M059J (cell line): ENCODE measurements around a stretch of chr5.

- RAMPAGE, long total RNA = no peak
Observed at GRCh38 chr5:150453691-150454648, 4.4 kb upstream of the RPS14 start.

DNA sequence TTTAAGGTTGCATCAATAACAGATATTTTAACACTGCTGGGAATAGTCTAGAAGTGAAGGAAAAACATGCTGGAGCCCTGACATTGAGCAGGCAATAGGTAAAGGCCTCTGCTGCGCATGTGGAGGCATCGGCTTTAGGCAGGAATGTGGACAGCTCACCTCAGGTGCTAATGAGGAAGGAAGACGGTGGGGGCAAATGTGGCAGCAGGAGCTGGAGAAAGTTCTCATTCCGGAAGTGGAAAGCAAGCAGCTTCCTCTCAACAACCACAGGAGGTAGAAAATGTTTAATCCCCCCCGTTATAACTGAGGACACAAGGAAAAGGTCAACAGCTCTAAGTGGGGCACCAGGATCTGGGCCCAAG is 7.5 kb upstream of the RPS14 start:
- RAMPAGE, long total RNA = no peak

DNA sequence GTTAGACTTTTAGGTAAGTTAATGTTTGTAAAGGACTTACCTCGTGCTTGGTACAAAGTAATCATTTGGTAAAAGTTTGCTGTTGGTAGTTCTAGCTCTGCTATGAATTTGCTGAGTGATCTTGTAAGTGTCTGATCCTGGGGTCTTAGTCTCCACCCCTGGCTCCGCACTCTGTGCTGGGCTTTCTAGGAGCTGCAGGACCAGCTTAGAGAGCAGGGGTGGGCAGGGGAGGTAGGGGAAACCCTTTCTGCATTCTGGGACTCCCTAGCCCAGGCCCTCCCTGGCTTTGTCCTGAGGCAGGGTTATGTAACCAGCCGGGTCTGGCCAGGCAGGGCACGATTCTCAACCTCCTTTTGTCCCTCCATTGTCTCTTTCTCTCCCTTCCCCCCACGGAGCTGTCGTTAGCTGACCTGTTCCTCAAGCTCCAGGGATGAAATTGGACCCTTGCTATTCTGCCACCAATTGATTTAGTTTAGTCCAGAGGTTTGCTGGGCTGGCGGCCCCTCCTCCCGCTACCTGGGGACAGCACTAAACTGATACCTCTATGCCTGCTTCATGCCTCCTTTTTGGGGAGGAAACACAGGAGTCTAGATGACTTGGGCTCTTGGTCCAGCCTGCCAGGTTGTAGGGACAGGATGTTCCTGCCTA is 9.5 kb upstream of the NDST1 start:
- RAMPAGE, long total RNA = no peak

GRCh38 chr5:150541736-150542670 is 34.1 kb downstream of the NDST1 start:
- RAMPAGE, long total RNA = no peak

DNA sequence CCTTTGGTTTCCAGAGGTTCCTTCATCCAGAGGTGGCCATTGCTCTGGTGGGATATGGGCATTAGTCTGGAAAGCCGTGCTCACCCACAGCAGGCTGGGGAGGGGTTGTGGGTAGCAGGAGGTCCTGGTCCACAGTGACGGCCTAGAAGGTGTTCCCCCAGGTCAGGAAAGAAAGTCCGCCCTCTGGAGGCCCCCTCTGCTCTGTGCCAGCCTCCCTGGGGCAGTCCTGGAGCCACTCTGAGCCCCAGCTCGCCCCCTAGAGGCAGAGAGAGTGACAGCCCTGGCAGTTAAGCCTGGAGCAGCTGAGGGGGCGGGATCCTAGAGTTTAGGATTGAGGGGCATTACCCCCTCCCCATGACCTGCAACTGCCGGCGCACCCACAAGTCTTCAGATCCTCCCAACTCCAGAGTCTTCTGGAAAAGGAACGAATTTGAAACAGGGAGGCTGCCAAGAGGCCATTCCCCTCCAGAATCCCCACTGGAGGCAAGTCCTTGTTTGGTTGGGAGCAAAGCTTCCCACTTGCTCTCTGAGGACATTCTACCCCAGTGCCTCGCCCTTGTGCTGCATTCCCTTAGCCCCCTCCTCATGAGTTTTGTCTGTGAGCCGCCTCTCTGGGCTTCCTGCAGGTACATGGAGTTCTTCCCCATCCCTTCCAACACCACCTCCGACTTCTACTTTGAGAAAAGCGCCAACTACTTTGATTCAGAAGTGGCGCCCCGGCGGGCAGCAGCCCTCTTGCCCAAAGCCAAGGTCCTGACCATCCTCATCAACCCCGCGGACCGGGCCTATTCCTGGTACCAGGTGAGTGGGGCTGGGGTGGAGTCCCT is 37.0 kb downstream of the NDST1 start:
- RAMPAGE, long total RNA = no peak

- RAMPAGE, long total RNA = no peak
Observed at GRCh38 chr5:150639900-150640126, 647 bp upstream of the SYNPO start.

DNA sequence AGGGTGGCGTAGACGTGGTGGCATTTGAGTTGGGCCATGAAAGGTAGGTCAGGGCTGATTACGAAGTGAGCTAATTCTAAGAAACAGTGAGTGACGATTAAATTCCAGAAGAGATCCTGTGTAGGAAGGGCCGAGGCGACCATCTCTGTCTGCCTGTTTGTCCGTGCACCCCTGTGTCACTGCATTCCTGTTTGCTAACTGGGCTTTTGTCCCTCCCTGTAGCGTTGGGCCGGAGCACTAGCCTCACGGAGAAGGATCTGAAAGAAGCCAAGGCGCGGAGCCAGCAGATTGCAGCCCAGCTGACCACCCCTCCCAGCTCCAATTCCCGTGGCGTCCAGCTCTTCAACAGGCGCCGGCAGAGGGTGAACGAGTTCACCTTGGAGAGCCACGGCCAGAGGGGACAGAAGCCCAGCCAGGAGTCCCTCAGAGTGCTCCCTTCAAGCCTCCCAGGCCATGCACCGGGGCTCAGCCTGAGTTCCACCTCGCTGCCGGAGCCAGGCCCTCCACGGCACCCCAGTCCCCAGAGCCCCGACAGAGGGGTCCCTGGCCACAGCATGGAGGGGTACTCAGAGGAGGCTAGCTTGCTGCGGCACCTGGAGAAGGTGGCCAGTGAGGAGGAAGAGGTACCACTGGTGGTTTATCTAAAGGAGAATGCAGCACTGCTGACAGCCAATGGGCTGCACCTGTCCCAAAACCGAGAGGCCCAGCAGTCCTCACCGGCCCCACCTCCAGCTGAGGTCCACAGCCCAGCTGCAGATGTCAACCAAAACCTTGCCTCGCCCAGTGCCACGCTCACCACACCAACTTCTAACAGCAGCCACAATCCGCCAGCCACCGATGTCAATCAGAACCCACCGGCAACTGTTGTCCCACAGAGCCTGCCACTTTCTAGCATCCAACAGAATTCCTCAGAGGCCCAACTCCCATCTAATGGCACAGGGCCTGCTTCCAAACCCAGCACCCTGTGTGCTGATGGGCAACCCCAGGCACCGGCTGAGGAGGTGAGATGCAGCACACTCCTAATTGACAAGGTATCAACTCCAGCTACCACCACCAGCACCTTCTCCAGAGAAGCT is 7.6 kb downstream of the SYNPO start:
- RAMPAGE, long total RNA = no peak

- RAMPAGE, long total RNA = no peak
Observed at GRCh38 chr5:150648798-150649415, 8.4 kb downstream of the SYNPO start.

GRCh38 chr5:150656069-150656384 is 5.0 kb upstream of the MYOZ3 start:
- RAMPAGE, long total RNA = no peak

GRCh38 chr5:150860359-150860932 is 14.1 kb downstream of the IRGM start:
- RAMPAGE, long total RNA = no peak

DNA sequence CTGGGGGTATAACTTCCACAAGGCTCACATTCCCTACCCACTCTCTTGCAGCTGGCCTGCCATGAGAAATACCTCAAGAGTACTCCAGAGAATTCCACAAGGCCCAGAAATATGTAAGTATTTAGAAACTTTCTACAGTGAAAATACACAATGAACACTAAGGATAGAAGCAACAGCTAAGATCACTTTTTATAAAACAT is 25.3 kb downstream of the ZNF300 start:
- RAMPAGE, long total RNA = no peak

- RAMPAGE, long total RNA = no peak
Observed at GRCh38 chr5:150999995-151000412, 20.4 kb upstream of the GPX3 start.

DNA sequence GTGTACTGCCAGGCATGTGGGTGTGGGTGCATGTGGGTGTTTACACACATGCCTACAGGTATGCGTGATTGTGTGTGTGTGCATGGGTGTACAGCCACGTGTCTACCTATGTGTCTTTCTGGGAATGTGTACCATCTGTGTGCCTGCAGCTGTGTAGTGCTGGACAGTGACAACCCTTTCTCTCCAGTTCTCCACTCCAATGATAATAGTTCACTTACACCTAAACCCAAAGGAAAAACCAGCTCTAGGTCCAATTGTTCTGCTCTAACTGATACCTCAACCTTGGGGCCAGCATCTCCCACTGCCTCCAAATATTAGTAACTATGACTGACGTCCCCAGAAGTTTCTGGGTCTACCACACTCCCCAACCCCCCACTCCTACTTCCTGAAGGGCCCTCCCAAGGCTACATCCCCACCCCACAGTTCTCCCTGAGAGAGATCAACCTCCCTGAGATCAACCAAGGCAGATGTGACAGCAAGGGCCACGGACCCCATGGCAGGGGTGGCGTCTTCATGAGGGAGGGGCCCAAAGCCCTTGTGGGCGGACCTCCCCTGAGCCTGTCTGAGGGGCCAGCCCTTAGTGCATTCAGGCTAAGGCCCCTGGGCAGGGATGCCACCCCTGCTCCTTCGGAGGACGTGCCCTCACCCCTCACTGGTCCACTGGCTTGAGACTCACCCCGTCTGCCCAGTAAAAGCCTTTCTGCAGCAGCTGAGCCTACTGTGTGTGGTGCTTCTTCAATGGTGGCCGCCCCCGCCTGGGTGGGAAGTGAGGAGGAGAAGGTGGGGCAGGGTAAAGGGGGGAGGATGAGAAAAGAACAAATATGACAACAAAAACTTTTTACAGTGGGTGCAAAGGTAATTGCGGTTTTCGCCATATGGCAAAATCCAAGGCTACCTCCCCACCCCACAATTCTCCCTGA is 8.2 kb downstream of the GPX3 start:
- RAMPAGE, long total RNA = no peak

GRCh38 chr5:151029450-151029966 is 9.1 kb downstream of the GPX3 start:
- RAMPAGE, long total RNA = no peak

GRCh38 chr5:151054520-151055051 is 26.2 kb downstream of the TNIP1 start:
- RAMPAGE, long total RNA = no peak

DNA sequence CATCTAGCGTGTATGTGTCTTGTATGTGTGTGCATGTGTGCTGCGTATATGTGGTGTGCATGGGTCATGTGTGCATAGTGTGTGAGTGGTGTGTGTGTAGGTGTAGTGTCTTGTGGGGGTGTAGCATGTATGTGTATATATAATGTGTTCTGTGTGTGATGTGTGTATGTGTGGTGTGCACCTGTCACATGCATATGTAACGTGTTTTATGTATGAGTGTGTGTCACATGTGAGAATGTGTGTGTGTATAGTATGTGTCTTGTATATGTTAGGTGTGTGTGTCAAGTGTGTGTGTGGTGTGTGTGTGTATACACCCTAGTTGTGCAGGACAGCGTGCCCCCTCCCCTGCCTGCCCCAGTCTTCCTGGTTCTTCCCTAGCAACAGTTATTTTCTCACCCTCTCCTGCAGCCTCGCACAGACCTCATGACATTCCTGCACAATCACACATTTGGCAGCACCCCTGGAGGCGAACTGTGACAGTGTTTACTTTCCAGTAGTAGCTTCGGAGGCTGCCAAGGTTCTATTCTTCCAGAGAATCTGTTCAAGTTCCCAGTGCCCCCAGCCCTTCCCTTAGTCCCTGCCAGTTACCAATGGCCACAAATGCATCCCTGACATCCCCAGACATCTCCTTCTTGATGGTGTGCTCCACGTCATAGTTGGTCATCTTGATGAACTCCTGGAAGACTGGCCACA is 27.2 kb upstream of the TNIP1 start:
- RAMPAGE, long total RNA = no peak

DNA sequence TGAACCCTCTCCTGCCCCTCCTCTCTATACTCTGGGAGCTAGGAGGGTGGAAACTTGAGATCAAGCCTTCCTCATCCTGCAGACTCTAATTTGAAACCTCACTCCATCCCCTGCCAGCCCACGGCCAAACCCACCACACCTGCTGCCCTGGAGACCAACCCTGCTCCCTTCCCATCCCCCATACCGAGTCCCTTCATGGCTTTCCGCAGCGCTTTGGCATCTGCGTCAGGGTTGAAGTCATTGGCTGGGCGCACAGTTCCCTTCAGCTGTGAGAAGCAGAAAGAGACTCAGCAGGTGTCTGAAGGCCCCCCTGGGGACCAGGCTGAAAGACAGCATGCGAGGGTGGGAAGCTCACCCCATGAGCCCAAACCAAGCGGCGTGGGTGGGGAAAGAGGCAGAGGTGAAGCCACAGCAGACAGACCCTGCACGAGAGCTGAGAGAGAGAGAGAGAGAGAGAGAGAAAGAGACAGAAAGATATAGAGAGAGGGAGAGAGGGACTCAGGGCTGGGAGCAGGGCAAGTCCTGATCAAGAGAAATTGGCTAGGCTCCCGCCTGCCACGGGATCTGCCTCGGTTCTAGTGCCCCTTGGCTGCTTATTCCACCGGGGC is 33.4 kb downstream of the ANXA6 start:
- RAMPAGE, long total RNA = no peak

DNA sequence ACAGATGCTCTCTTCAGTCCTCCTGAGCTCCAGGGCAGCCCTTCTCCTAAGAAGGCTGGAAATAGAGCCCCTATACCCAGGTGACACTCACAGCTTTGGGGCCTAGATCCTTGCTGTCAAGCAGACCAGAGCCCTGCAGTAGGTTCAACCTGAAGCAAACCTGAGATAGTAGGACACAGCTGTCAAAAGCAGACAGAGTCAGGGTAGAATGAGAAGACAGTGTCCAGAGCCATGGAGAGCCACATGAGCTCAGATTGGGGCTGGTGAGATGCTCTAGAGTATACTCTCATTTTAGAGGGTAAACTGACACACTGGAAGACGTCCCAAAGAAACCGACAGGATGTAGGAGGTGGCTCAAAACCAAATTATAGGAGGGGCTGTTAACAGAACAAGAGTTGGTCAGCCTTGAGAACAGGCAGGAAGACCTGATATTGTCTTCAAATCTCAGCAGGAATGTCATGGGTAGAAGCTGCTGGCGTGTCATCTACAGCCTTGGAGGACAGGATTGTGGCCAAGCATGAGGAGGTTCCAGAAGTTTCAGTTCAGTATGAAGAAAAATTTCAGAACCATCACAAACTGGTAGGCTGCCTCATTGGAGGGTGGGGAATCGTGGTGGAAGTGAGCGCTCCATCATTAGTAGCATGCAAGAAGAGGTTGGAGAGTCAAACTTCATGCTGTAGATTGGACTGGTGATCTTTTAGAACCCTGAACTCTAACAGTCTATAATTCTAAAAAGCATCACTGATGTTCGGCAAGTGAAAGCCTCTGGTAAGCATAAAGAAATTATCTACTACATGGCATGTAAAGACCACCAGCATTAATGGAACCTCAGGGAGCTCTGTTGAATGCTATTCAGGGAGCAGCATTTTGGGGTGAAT is 11.3 kb downstream of the CCDC69 start:
- RAMPAGE, long total RNA = no peak

DNA sequence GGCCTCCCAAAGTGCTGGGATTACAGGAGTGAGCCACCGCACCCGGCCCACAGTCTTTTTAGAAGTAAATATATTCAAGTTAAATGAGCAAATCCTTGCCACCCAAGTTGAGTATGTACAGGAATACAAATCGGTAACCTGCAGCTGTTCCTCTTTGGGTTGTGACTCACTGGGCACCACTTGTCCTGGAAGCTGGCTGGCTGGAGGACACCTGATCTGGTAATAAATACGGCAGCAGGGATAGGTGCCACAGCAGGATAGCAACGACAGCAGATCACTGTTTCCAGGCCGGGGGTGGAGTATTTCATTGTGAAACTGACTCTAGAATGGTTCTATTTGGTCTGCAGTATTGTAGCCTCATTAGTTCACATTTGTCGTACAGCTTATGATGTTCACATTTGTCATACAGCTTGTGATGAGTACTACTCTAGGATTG is 35.7 kb upstream of the SLC36A2 start:
- RAMPAGE, long total RNA = no peak

DNA sequence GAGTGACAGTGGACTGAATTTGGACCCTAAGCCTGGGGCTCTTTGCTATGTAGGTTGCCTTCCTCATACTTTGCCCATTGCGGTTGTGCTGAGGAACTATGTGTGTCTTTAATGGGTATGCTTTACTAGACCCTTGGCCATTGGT is 46.6 kb downstream of the SLC36A1 start:
- RAMPAGE, long total RNA = no peak